ENCODE measurements around a stretch of chr2.

GRCh38 chr2:130820204-130820826 is 16.4 kb upstream of the ARHGEF4 start:
- CAGE, long polyA plus RNA: no peak
- RRBS: 11% methylated on average over 1 of the region's 15 CpGs

- CAGE, long polyA plus RNA: no peak
- RRBS: no CpG with 5 or more reads among the region's 6 CpGs
These were observed 75.9 kb downstream of the FAM168B start for GRCh38 chr2:131017242-131017806.

- CAGE, long polyA plus RNA: no peak
- RRBS: no CpG with 5 or more reads among the region's 5 CpGs
These were observed 23.0 kb downstream of the PLEKHB2 start for GRCh38 chr2:131127774-131128830.

DNA sequence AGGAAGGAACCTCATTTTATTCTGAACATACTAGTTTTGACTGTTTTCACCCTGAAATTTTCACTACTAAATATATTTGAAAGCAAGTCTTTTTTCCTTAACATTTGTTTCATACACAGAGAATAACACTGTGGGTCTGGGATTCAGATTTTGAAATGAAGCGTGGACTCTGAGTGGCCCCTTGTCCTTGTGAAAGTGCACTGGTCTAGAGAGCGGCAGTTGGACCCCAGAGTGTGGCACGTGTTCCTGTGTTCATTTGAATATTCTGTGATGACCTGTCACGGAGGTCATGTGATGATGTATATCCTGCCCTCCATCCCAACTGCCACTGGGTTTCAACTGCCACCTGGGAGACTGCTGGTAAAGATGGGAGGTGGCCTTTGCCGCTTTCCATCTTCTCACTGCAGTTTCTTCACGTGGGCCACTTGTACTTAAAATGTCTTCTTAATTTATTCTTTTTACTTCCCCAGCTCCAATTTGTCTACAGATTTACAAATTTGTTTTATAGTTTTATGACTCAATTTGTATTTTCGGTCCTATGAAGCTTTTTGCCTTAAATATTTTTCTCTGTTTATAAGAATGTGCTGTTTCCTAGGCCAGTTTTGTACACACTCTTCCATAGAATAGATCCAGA is 38.7 kb upstream of the RAB6D start:
- CAGE, long polyA plus RNA: no peak
- RRBS: no CpG with 5 or more reads among the region's 7 CpGs

DNA sequence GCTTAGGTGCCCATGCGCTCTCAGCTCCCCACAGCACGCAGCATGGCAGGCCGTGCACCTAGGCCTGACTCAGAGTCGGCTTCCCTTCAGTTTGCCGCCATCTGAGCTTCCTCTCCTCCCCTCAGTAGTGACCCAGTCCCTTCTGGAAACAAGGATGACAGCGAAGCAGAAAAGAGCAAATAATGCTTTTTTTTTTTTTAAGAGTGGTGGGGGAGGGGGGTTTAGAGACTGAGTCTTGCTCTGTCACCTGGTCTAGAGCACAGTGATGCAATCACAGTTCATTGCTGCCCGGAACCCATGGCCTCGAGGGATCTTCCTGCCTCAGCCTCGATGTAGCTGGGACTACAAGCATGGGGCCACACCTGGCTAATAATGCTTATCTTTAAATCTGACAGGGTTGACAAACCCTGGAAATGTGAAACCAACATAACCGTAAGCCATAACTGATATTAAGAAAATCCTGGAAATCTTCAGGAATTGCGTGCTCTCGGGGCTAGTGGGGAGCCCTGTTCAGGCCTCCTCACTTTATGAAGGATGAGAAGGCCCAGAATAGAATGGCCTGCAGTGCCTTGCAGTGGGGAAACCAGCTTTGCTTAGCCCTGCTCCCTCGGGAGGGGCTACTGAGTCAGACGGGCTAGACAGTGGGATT is 5.7 kb downstream of the MZT2A start:
- CAGE, long polyA plus RNA: no peak
- RRBS: no CpG with 5 or more reads among the region's 14 CpGs

- CAGE, long polyA plus RNA: no peak
- RRBS: no CpG with 5 or more reads among the region's 8 CpGs
These were observed 155.3 kb downstream of the CCDC74A start for GRCh38 chr2:131683093-131683304.

GRCh38 chr2:132462834-132463495 is 46.4 kb downstream of the GPR39 start:
- CAGE, long polyA plus RNA: no peak
- RRBS: no CpG with 5 or more reads among the region's 2 CpGs

GRCh38 chr2:133421700-133422265 is 146.5 kb downstream of the NCKAP5 start:
- CAGE, long polyA plus RNA: no peak
- RRBS: no CpG with 5 or more reads among the region's 1 CpG

GRCh38 chr2:133470201-133470938 is 97.9 kb downstream of the NCKAP5 start:
- CAGE, long polyA plus RNA: no peak
- RRBS: no CpG with 5 or more reads among the region's 21 CpGs

GRCh38 chr2:134412447-134413253 is 158.8 kb downstream of the MGAT5 start:
- CAGE, long polyA plus RNA: no peak
- RRBS: no CpG with 5 or more reads among the region's 9 CpGs

- CAGE, long polyA plus RNA: no peak
- RRBS: 40% methylated on average over 3 of the region's 9 CpGs
These were observed 37.5 kb downstream of the TMEM163 start for GRCh38 chr2:134681030-134681951.

GRCh38 chr2:135135289-135135944 is 83.3 kb downstream of the RAB3GAP1 start:
- CAGE, long polyA plus RNA: no peak
- RRBS: no CpG with 5 or more reads among the region's 4 CpGs

DNA sequence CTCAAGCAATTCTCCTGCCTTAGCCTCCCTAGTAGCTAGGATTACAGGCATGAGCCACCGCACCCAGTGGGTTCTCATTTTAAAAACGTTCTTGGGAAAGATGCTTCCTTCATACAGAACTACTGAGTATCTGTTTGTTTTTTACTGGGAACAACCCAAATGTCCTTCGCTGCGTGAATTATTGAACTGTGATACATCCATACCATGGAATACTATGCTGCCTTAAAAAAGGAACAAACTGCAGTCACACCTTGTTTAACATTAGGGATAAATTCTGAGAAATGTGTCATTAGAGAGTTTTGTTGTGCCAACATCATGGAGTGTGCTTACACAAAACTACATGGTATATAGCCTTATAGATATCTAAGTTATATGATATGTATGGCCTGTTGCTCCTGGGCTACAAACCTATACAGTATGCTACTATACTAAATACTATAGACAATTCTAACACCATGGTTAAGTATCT is 6.5 kb downstream of the R3HDM1 start:
- CAGE, long polyA plus RNA: no peak
- RRBS: no CpG with 5 or more reads among the region's 4 CpGs

DNA sequence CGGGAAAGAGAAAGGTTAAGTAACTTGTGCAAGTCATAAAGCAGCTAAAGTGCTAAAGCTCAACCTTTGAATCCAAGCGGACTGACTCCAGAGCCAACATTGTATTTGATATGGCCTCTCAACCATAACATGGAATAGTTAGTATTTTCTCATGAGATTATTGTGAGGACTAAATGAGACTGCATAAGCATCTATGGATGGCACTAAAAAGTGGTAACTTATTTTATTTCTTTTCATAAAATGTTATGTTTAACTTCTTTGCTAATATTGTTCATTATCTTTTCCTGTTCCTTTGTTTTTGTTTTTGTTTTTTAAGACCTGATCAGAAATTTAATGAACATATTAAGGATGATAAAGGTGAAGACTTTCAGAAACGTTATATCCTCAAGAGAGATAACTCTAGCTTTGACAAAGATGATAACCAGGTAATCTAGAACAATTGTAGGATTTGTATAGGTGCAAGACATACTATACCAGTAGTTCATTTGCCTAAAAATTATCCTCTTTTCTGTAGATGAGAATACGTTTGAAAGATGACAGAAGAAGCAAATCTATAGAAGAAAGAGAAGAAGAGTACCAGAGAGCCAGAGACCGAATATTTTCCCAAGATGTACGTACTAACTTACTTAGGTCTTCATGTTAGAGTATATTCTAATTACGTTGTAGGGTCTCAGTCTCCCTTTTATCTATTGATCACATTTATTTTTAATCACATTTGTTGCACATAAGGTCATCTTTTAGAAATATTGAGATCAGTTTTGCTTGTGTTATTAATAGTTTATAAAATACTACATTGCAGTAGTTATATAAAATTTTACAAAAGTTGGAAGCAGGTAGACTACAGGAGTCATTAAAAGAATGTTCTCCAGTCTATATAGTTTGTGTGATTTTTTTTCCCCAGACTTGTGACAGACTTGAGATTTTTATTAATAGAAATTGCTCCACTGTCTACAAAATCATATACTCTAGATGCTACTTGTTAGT is 104.6 kb downstream of the R3HDM1 start:
- CAGE, long polyA plus RNA: no peak
- RRBS: no CpG with 5 or more reads among the region's 7 CpGs

DNA sequence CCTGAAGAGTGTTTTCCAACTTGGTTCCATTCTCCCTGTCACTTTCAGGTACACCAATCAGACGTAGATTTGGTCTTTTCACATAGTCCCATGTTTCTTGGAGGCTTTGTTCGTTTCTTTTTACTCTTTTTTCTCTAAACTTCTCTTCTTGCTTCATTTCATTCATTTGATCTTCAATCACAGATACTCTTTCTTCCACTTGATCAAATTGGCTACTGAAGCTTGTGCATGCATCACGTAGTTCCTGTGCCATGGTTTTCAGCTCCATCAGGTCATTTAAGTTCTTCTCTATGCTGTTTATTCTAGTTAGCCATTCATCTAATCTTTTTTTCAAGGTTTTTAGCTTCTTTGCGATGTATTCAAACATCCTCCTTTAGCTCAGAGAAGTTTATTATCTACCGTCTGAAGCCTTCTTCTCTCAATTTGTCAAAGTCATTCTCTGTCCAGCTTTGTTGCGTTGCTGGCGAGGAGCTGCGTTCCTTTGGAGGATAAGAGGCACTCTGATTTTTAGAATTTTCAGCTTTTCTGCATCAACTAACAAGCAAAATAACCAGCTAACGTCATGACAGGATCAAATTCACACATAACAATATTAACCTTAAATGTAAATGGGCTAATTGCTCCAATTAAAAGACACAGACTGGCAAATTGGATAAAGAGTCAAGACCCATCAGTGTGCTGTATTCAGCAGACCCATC is 47.2 kb downstream of the DARS1 start:
- CAGE, long polyA plus RNA: no peak
- RRBS: no CpG with 5 or more reads among the region's 9 CpGs

DNA sequence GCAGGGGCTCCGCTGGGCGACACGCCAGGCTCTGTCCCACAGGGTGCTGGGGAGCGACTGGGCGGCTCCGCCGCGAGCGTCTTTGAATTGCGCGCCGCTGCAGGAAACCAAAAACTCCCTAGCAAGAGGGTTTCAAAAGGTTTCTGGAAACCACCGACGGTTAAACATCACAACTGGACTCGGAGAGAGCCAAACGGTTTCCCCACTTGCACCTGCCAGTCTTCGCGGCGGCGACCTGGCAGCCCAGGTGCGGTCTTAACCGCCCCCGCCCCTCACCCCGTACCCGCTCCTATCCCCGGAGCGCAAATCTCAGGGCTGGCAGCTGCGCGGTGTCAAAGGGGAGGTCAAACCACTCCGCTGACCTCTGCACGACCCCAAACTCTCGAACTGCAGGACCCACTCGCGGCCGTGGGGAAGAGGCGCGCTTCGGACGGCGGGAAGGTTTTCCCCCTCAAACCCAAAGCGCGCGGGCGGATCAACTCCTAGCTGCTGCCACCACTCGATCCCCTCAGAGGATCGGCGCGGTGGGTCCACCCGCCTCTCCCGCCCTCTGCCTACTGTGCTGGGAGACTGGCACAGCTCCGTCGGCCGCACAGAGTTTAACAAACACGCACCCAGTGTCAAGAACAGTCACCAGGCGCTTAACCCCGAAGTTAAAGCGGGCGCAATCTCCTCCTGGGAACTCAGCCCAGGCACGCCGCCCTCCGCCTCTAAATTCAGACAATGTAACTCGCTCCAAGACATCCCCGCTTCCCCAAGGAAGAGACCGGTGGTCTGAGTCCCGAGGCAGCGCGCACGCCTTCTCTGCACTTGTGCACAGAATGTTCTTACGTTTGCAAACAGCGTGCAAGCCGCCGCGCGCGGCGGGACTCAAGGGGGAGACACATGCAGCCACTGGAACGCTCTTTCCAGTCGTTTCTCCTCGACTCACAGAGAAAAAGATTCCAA is 760 bp downstream of the CXCR4 start:
- CAGE, long polyA plus RNA: no peak
- RRBS: no CpG with 5 or more reads among the region's 79 CpGs

DNA sequence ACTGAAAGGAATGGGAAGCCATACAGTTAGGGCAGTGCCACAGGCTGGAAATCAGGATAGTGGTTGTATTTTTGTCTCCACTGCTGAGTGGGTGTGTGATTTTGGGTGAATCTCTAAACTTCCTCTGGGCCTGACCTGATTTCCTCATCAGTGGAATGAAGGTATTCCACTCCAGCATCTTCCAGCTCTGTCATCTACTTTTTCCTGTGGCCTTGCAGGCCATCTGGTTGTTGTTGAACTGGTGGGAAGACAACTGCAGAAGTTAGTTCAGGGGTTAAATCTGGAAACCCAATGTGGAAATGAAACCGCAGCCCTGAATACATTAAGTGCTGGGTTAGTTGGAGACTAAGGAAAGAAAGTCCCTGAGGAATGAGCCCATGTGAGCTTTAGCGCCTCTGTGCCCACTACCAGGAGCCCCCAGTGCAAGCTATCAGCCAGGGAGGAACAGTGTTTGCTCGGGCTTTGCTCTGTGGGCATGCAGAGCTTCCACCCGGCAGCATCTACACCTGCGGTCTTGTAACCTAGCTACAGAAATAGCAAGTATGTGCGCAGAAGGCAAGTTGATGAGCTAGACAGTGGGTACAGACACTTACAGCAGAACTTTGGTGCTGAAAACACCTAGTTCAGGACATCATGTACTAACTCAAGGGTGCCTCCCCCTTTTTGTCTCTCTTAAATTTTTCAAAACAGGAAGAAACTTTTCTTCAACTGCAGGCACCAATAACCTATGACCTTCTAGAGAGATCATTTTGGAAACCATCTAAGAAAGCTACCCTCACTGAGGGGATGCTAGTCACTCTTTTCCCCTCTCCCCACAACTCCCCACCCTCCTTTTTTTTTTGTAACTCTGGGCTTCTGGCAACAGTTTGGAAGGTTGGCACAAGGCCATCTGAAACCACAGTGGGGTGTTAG is 18.1 kb upstream of the CXCR4 start:
- CAGE, long polyA plus RNA: no peak
- RRBS: no CpG with 5 or more reads among the region's 6 CpGs

- CAGE, long polyA plus RNA: no peak
- RRBS: no CpG with 5 or more reads among the region's 6 CpGs
These were observed 89.2 kb upstream of the CXCR4 start for GRCh38 chr2:136207061-136207703.

DNA sequence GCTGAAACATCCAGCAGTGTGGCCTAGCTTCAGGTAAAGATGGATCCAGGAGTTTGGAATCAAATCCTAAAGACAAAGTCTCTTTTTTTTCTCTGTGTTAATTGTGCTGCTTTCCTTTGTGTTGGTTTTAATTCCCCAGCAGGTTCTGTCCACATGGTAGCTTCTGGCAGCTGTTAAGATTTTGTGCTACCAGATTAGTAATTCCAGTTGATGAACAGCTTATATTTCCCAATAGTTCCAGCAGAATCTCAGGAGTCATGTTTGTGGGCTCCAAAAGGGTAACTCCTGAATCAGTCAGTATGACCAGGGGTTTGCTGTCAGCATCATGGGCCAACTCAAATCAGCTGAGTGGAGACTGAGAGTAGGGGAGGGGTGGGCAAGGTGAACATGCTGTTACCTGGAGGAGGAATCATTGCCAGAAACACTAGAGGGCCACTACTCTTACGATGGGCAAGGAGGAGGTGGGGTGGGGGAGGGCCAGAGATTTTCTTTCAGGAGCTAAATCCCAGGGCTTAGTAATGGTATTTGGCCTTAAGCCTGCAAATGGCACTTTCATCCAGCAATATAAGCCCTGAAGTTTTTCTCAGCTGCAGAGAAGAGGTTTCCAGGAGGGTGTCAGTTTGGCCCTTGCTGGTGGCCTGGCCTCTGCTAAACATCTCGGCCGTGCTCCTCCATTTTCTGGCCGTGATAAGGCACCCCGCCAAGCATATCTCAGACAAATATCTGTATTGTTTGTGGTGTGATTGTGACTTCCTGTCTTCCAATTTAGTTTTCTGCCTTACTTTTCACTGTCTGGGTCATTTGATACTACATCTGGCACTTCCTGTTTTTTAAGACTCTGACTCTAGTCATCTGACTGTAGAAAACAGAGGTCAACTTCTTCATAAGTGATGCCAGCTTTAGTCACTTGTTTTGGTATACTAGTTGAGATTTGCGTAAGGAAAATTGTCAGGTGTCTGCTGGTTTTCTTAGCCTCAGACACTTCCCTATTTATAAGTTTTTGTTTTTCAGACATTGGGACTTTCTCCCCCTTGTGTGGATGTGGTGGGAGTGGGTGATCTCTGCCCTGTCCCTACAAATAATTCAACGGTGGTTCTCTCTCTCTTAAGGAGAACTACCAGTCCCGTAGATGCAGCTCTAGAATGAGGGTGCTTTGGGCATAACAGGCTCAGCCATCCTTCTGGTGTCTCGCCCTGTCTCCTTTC is 120.6 kb upstream of the CXCR4 start:
- CAGE, long polyA plus RNA: no peak
- RRBS: no CpG with 5 or more reads among the region's 9 CpGs

DNA sequence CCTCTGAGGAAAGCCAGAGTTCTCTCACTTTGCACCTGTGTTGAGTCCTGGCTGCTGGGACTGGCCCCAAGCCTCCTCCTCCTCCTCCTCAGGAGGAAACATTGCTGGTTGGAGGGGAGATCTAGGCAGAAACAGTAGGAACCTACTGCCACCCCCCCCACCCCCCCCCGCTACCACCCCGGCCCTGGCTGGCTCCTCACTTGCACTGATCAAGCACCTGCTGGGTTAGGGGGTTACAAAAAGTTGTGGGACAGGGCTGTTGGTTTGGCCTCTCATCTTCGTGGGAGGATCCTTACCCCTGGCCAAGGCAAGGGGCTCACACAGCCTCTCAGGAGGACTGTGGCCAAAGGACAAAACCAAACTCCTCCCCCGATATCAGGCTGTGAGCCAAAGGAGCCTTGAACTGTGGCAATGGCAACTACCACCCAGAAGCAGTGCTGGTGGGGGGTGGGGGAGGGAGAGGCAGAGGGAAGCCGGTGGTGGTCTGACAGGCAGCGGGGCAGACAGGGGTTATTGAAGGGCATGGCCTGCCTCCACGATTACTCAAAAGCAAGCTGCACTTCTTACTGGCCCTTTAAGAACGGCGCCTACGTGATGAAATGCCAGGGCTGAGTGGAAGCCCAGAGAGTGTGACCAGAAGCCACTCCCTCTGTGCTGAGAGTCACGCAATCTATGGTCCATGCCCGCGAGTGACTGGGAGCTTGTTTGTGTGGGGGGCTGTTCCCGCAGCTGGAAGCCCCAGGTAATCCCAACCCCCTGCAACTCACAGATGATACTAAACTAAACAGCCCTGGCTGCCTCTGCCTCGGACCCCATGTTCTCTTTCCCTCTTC is 128.1 kb upstream of the CXCR4 start:
- CAGE, long polyA plus RNA: no peak
- RRBS: no CpG with 5 or more reads among the region's 15 CpGs